Sternocleidomastoid (tissue), 1 donor: ENCODE measurements around the genes CYP3A5, SPACDR and EPHB4.

GRCh38 chr7:99679806-99680228 lies at the start of gene CYP3A5:
TSS of gene CYP3A5 (minus strand) at chr7:99679996.
- PRO-cap = unidirectional peak, minus-strand start at chr7:99680019

GRCh38 chr7:99729467-99729856 lies 5.5 kb downstream of the CYP3A7 start:
- PRO-cap = no peak

DNA sequence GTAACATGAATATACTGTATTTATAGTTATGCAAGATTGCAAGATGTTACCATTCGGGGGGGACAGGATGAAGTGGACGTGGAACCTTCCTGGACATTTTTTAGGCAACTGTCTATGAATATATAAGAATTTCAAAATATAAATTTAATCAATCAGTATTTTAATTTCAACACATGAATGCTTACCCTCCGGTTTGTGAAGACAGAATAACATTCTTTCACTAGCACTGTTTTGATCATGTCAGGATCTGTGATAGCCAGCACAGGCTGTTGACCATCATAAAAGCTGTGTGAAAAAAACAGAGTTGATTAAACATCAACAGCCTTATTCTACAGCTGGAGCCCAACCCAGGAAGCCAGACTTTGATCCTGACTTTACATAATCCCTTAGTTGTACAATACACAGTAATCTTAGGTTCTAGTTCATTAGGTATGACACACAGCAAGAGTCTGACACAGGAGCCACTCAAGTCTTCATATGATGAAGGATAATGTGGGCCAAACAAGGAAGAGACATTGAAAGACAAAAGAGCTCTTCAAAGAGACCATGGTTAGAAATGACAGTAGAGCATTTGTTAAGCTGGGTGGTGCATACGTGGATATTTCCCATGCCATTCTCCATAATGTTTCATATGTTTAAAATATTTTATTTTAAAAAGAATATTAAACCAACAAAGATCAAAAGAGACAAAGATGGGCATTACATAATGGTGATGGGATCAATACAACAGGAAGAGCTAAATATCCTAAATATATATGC lies 11.4 kb downstream of the CYP3A4 start:
- PRO-cap = no peak

GRCh38 chr7:99889837-99890063 lies 12.9 kb upstream of the OR2AE1 start:
- PRO-cap = no peak

- PRO-cap = no peak
Measured at GRCh38 chr7:99953385-99954100, 22.3 kb downstream of the AZGP1 start.

DNA sequence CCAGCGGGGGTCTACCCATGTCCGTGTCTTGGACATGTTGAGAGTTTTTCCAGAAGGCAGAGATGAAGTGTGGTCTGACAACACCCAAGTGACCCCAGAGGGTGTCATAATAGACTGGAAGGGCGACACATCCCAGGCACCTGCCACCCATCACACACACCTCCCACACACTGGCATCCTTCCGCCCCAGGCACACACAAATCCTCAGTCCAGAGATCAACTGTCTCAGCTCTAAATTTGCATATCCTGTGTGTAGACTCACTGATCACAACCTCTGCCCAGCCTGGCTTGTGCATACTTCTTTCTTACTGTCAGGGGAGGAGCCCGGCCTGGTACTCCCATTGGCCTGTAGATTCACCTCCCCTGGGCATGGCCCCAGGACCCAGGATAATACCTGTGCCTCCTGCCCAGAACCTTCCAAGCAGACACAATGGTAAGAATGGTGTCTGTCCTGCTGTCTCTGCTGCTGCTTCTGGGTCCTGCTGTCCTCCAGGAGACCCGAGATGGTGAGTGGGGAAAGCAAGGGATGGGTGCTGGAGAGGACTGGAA lies 4.6 kb upstream of the AZGP1 start:
- PRO-cap = no peak

GRCh38 chr7:100091818-100092714 lies 3.3 kb downstream of the COPS6 start:
- PRO-cap = no peak

DNA sequence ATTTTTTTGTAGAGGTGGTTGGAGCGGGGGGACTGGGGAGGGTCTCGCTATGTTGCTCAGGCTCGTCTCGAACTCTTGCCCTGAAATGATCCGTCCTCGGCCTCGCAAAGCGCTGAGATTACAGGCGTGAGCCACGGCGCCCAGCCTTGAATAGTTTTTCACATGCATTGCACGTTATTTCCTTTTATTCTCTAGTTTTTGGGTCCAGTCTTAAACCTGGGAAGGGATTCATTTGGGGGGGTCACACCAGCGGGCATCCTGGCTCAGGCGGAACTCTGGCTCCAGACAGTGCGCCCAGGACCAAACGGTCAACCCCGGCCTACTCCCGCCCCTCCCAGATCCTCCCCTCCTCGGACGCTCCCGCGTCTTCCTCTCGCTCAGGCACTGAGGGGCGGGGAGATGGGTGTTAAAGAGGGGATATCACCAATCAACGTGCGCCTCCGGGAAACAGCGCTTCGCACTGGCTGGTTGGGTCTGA lies 339 bp upstream of the LAMTOR4 start:
- PRO-cap = bidirectional peak, plus-strand start outside the sequence, minus-strand start at position 370 of the sequence

GRCh38 chr7:100340921-100341704 lies 16.8 kb upstream of the PILRB start:
- PRO-cap = no peak

GRCh38 chr7:100367998-100368975 lies 5.0 kb upstream of the PILRA start:
- PRO-cap = no peak

DNA sequence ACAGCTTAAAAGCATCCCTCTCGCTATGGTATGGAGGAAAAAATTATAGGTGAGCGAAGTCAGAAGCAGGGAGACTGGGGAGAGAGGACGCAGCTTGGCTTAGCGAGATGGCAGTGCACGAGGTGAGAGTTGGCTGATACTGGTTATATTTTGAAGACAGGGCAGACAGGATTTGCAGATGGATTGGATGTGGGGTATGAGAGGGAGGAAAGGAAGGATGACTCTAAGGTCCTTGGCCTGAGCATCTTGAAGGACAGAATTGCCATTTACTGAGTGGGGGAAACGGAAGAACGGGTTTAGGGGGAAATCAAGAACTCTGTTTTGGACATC lies 10.6 kb downstream of the PILRA start:
- PRO-cap = no peak

- PRO-cap = no peak
Measured at GRCh38 chr7:100464031-100464593, at the start of gene SPACDR. TSS of gene SPACDR (minus strand) at chr7:100464260.

DNA sequence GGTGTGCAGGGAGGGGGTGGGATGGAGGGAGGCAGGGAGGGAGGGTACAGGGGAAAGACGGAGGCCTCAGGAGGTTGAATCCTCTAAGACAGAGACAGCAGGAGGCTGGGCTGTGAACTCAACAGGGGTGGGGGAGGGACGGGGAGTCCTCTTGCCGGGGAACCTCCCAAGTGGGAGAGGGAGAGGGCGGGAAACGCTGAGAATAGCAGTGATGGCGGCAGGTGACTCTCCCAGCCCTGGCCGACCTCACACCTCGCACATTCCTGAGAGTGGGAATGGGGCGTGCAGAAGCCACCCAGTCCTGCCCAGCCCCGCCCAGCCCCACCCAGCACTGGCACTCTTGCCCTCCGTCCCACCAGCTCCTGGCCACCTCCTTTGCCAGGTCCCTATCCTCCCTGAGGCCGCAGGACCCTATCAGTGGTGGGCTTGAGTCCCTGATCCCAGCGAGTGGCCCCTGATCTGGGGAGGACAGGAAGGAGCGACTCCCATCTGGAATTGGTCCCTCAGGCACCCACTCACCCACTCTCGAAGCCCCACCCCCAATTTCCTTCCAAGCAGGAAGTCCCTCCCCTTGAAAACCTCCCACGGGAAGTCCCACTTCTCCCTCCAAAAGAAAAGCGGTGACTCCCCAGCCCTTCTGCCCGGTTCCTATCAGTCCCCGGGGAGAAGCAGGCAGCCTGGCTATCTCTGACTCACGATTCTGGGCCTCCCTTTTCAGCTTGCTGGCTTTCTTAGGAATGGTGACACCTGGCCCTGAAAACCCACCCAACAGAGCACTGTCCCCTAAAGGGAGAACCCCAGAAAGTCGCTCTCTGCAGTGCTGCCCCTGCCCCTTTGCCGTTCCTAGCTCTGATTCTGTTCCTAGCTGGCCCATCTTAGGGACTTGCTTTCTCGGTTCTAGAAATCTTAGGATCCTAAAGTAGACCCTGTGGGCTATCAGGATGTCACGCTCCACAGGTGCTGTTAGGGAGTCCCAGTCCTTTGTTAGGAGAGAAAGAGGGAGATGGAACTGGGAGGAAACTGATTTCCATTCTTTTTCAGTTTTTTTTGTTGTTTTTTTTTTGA lies 6.3 kb downstream of the TSC22D4 start:
- PRO-cap = unidirectional peak, minus-strand start at position 248 of the sequence; bidirectional peak, plus-strand start at position 654 of the sequence, minus-strand start at position 515 of the sequence

GRCh38 chr7:100565496-100565813 lies 8.2 kb downstream of the SAP25 start:
- PRO-cap = no peak

- PRO-cap = no peak
Measured at GRCh38 chr7:100604986-100606075, 3.2 kb downstream of the PCOLCE start.

GRCh38 chr7:100827333-100828341 lies at the start of gene EPHB4:
TSS of gene EPHB4 (minus strand) at chr7:100827523.
- PRO-cap = bidirectional peak, plus-strand start at chr7:100827761, minus-strand start at chr7:100827523

DNA sequence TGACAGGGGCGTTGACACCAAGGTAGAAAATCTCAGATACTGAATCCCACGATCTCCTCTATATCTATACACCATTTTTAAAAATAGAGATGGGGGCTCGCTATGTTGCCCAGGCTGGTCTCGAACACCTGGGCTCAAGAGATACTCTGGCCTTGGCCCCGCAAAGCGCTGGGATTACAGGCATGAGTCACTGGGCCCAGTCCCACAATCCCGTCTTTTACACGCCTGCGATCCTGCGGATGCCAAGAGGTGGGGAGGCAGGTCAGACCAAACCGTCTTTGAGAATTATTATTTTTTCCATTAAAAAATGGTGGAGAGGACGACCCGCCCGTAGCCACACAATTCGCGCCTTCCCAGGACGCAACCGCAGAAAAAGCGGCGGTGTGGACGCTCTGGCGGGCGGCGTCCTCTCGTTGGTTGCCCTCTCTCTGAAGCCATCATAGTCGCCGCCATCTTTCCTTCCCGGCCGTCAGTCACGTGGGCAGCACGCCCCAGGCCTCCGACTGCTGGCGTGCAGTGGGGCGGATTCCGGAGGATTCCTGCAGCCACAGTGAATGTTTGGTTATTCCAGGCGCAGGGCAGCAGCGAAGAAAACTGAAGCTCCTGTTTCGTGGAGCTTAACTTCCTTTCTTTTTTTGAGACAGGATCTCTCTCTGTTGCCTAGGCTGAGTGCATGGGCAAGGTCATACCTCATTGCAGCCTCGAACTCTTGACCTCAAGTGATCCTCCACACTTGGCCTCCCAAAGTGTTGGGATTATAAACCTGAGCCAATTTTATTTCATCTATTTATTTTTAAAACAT lies 9.9 kb upstream of the EPHB4 start:
- PRO-cap = bidirectional peak, plus-strand start at position 565 of the sequence, minus-strand start at position 366 of the sequence

GRCh38 chr7:100901994-100902547 lies 6.4 kb upstream of the ACHE start:
- PRO-cap = no peak

- PRO-cap = no peak
Measured at GRCh38 chr7:100913945-100914805, 18.5 kb upstream of the ACHE start.

DNA sequence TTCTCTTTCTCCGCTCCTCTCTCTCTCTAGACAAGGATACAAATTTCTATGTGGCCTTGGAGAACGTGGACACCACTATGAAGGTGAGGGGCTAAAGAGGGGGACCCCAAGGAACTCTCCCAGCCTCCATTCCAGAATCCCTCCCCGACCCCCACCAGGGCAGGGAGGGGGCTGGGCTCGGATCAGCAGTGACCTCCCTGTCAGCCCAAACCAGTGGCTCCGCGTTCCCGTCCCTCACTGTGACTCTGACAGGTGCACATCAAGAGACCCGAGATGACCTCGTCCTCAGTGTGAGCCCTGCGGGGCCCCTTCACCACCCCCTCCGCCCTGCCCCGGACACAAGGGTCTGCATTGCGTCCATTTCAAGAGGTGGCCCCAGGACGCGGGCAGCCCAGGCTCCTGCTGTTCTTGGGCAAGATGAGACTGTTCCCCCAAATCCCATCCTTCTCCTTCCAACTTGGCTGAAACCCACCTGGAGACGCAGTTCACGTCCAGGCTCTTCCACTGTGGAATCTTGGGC lies 2.4 kb upstream of the MUC12 start:
- PRO-cap = no peak